Colonic mucosa (tissue), 1 donor: ENCODE results near the genes PGR, MMP27 and MMP3.

GRCh38 chr11:97966125-97966517, 1054.6 kb upstream of the CNTN5 start:
- PRO-cap: no peak

- PRO-cap: no peak
Observed at GRCh38 chr11:98494965-98495354, 525.8 kb upstream of the CNTN5 start.

GRCh38 chr11:100715087-100715746, 28.1 kb downstream of the ARHGAP42 start:
- PRO-cap: unidirectional peak, plus-strand start at chr11:100715410

DNA sequence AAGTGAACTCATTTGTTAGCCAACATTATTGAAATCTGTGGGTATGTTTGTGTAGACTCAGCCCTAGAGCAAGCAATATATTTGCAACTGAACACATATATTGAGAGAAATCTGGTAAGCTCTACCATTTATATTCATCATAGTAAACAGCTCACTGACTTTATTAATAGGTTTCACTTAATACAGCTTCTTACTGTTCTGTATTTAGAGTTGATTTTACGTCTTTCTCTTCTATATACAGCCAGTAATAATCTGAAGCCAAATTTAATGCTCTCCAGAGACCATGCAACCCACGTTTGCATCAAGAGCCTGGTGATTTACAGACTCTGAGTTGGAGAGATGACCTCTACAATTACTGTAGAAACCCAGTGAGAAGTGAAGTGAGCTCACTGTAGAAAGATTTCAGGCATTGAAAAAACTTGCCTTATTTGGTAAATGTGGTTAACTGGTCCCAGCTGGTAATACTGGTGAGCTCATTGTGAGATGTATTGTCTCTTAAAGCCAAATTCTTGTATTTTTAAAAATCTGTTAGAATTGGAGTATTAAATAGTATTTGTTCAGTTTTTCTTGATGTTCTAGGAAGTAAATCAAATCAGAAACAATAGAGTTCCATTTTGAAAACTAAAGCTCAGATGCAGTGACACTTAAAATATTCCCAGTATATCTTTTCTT, 189.7 kb downstream of the ARHGAP42 start:
- PRO-cap: no peak

GRCh38 chr11:101125723-101126331, 3.8 kb downstream of the PGR start:
- PRO-cap: no peak

- PRO-cap: unidirectional peak, minus-strand start at chr11:101129813
Observed at GRCh38 chr11:101128777-101130181, at the start of gene PGR. Gene PGR, minus strand, starts transcription at chr11:101129813.

DNA sequence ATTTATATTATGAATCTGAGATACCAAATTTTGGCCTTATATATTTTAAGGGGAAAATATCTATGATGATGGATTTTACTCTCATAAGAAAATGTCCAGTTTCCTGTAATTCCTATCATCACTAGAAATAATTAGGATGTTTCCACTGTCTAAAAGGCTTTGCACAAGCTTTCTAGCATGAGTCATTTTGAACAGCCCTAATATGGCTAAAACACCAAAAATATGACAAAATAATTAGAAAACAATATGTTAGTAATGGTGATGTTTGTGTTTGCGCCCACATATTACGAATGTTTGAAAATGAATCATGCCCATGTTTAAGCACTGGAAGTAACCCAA, 96.1 kb downstream of the TRPC6 start:
- PRO-cap: no peak

DNA sequence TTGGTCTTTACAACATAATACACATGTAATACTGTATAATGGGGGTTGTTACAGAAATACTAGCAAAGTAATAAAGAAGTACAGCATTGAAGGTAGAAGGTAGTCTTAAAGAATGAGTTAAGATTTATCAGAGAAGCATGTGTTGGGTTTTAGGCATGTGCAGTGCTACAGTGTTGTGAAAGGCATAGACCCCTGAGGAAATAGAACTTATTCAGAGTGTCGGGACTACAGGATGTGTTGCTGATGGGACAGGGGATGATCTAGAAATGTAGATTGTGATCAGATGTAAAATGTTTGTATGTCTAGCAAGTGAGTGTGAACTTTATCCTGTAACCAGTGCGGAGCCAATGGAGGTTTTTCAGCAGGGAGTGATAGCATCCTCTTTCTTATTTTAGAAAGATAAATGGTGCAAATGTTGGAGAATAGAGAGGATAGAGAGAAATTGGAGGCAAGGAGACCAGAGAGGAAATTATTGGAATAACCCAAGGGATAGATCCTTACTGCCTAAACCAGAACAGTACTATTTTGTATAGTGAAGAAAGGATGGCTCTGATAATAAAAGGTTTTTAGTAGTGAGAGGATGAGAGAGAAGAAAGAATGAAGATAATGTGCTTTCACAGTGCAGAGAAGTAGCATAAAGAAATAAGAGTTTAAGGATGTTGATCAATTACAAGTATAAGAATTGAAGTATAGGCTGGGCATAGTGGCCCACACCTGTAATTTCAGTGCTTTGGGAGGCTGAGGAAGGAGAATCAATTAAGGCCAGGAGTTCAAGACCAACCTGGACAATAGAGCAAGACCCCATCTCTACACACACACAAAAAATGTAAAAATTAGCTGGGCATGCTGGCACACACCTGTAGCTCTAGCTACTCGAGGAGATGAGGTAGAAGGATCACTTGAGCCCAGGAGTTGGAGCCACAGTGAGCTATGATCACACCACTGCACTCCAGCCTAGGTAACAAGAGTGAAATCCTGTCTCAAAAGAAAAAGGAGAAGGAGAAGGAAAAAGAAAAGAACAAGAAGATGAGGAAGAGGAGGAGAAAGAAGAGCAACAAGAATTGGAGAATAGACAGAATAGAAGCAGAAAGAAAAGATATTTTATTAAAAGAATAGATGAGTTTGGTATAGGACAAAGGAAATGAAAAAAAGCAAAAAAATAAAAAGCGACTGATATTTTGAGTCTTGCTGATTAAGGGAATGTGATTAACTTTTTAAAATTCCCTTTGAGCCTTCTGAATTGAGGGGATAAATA, 34.6 kb upstream of the ANGPTL5 start:
- PRO-cap: no peak

GRCh38 chr11:102198594-102199050, 88.4 kb downstream of the YAP1 start:
- PRO-cap: no peak

GRCh38 chr11:102227310-102227634, 90.0 kb upstream of the BIRC3 start:
- PRO-cap: no peak

- PRO-cap: no peak
Observed at GRCh38 chr11:102230360-102231433, 86.6 kb upstream of the BIRC3 start.

DNA sequence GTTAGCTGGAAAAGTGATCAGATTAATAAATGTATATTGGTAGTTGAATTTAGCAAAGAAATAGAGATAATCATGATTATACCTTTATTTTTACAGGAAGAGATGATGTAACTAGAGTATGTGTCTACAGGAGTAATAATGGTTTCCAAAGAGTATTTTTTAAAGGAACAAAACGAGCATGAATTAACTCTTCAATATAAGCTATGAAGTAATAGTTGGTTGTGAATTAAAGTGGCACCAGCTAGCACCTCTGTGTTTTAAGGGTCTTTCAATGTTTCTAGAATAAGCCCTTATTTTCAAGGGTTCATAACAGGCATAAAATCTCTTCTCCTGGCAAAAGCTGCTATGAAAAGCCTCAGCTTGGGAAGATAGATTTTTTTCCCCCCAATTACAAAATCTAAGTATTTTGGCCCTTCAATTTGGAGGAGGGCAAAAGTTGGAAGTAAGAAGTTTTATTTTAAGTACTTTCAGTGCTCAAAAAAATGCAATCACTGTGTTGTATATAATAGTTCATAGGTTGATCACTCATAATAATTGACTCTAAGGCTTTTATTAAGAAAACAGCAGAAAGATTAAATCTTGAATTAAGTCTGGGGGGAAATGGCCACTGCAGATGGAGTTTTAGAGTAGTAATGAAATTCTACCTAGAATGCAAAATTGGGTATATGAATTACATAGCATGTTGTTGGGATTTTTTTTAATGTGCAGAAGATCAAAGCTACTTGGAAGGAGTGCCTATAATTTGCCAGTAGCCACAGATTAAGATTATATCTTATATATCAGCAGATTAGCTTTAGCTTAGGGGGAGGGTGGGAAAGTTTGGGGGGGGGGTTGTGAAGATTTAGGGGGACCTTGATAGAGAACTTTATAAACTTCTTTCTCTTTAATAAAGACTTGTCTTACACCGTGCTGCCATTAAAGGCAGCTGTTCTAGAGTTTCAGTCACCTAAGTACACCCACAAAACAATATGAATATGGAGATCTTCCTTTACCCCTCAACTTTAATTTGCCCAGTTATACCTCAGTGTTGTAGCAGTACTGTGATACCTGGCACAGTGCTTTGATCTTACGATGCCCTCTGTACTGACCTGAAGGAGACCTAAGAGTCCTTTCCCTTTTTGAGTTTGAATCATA, 85.5 kb upstream of the BIRC3 start:
- PRO-cap: no peak

GRCh38 chr11:102330811-102331293, 13.6 kb downstream of the BIRC3 start:
- PRO-cap: no peak

GRCh38 chr11:102381064-102381447, 34.0 kb downstream of the BIRC2 start:
- PRO-cap: unidirectional peak, plus-strand start at chr11:102381191

GRCh38 chr11:102407597-102408054, 44.9 kb downstream of the TMEM123 start:
- PRO-cap: no peak

GRCh38 chr11:102431405-102431796, 21.2 kb downstream of the TMEM123 start:
- PRO-cap: no peak

GRCh38 chr11:102451588-102452468, 737 bp downstream of the TMEM123 start:
- PRO-cap: bidirectional peak, plus-strand start at chr11:102451806, minus-strand start at chr11:102451890

DNA sequence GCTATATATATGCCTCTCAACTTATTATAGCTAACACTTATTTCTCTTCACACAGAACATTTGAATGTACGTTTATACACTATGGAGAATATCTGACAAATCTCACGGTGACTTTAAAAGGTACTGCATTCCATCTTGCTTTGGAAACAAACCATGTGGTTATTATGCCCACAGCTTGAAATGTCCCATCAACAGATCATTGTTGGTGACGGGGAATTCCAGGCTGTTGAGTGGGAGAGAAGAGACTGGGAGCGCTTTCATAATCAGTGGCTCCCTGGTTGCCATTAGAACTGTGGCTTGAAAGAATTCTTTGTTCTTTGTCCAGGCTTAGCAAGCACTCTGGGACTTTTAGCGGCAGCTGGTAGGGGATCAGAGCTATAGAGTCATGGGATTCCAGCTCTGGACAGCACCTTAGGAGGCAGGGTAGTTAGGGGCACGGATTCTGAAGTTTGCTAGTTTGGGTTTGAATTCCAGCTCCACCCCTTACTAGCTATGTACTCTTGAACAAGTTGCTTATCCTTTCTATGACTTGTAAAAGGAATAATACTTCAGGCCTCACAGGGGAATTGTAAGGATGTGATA, 22.0 kb downstream of the MMP20 start:
- PRO-cap: unidirectional peak, plus-strand start at position 388 of the sequence

- PRO-cap: no peak
Observed at GRCh38 chr11:102705475-102705903, at the start of gene MMP27. Gene MMP27, minus strand, starts transcription at chr11:102705769.

- PRO-cap: no peak
Observed at GRCh38 chr11:102843400-102843912, at the start of gene MMP3. Gene MMP3, minus strand, starts transcription at chr11:102843609.